HEK293 (cell line): ENCODE measurements around the gene CXCR2.

- PRO-cap, result no peak
- RRBS, 2 experiments, result no CpG with 5 or more reads among the region's 2 CpGs
These were observed 316.4 kb downstream of the TNS1 start for GRCh38 chr2:217686439-217686781.

DNA sequence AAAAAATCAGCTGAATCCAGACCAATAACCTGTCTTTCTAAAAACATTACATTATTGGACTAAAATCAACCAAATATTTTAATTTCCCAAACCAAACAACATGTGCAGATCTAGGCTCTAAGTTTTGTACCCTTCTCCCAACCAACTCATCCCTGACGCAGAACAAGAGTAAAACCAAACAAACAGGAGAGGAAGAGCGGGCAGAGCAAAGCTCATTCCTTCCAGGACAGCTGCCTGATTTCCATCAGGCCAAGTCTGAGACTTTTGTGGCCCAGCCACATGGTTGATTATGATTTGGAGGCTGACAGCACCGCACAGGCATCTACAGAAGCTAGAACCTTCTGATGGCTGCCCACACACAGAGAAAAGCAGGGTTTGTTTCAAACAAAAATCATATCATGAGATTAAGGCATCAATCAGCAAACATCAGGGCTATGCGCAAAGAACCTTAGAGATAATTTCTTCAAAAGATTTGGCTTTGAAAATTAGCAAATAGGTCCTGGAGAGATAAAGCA lies 262.6 kb downstream of the TNS1 start:
- PRO-cap, result no peak
- RRBS, 2 experiments, result no CpG with 5 or more reads among the region's 4 CpGs

- PRO-cap, result no peak
- RRBS, 2 experiments, result no CpG with 5 or more reads among the region's 12 CpGs
These were observed 201.6 kb downstream of the TNS1 start for GRCh38 chr2:217801035-217801672.

- PRO-cap, result no peak
- RRBS, 2 experiments, result no CpG with 5 or more reads among the region's 10 CpGs
These were observed 201.1 kb downstream of the TNS1 start for GRCh38 chr2:217801673-217802186.

DNA sequence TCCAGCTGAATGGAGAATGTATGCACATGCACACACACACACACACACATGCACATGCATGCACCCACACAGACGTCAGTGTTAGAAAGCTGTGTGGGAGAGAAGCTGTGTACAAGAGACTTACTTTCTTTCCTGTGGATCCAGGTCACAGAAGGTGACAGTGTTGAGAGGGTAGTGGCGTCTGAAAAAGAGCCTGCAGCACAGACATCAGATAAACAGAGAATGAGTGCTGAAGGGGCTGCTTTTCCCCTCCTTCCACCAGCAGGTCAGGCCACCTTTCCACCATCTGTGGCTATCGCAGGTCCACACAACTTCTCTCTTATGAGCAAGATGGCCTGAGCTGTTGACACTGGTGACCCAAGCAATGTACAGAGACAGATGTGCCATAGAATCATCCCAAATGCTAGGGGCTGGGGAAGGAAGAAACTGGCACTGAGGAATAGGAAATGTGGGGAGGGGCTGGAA lies 194.3 kb downstream of the TNS1 start:
- PRO-cap, result no peak
- RRBS, 2 experiments, result no CpG with 5 or more reads among the region's 3 CpGs

- PRO-cap, result no peak
- RRBS, 2 experiments, result no CpG with 5 or more reads among the region's 5 CpGs
These were observed 160.6 kb downstream of the TNS1 start for GRCh38 chr2:217842013-217842824.

- PRO-cap, result no peak
- RRBS, 2 experiments, result no CpG with 5 or more reads among the region's 3 CpGs
These were observed 155.4 kb downstream of the TNS1 start for GRCh38 chr2:217847468-217847753.

GRCh38 chr2:217911192-217911969 lies 91.4 kb downstream of the TNS1 start:
- PRO-cap, result no peak
- RRBS, 2 experiments, result no CpG with 5 or more reads among the region's 7 CpGs

- PRO-cap, result no peak
- RRBS, 2 experiments, result no CpG with 5 or more reads among the region's 10 CpGs
These were observed 87.1 kb downstream of the TNS1 start for GRCh38 chr2:217915668-217916210.

GRCh38 chr2:217932879-217933844 lies 69.6 kb downstream of the TNS1 start:
- PRO-cap, result no peak
- RRBS, 2 experiments, result 81 to 91% methylated on average over 3 of the region's 21 CpGs

- PRO-cap, result no peak
- RRBS, 2 experiments, result no CpG with 5 or more reads among the region's 8 CpGs
These were observed 49.9 kb downstream of the TNS1 start for GRCh38 chr2:217952769-217953347.

- PRO-cap, result no peak
- RRBS, 2 experiments, result no CpG with 5 or more reads among the region's 4 CpGs
These were observed 13.9 kb downstream of the TNS1 start for GRCh38 chr2:217988926-217989306.

- PRO-cap, result no peak
- RRBS, 2 experiments, result no CpG with 5 or more reads among the region's 2 CpGs
These were observed 2.7 kb downstream of the TNS1 start for GRCh38 chr2:217999927-218000721.

- PRO-cap, result no peak
- RRBS, 2 experiments, result 92 to 95% methylated on average over 1 of the region's 4 CpGs
These were observed 16.7 kb upstream of the TNS1 start for GRCh38 chr2:218019402-218019959.

- PRO-cap, result no peak
- RRBS, 2 experiments, result no CpG with 5 or more reads among the region's 7 CpGs
These were observed 28.8 kb upstream of the TNS1 start for GRCh38 chr2:218031488-218032051.

DNA sequence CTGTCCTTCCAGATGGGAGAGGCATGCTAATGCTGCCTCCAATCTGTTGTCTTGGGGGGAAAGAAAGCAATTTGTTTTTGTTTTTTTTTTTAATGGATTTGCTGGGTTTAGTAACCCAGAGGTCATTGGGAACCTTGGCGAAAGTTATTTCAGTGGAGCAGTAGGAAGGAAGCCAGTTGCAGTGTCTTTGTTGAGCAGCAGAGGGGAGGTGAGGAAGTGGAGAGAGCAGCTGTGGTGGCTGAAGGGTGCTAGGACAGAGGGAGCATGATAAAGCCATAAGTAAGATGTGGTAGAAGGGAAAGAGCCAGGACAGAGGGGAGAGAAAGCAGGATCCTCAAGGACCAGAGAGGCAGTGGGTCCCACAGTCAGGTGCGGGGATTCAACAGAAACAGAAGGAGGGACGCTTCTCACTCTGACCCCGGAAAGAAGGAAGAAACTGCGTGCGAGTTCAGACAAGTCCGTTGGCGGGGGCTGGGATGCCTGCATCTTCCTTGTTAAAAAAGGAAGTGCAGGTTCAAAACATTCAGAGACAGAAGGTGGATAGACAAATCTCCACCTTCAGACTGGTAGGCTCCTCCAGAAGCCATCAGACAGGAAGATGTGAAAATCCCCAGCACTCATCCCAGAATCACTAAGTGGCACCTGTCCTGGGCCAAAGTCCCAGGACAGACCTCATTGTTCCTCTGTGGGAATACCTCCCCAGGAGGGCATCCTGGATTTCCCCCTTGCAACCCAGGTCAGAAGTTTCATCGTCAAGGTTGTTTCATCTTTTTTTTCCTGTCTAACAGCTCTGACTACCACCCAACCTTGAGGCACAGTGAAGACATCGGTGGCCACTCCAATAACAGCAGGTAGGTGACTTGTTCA lies at the start of gene CXCR2:
Gene CXCR2 (plus strand): TSS at position 526 of the 867 bp plus-strand sequence.
- PRO-cap, result no peak
- RRBS, 2 experiments, result no CpG with 5 or more reads among the region's 10 CpGs

DNA sequence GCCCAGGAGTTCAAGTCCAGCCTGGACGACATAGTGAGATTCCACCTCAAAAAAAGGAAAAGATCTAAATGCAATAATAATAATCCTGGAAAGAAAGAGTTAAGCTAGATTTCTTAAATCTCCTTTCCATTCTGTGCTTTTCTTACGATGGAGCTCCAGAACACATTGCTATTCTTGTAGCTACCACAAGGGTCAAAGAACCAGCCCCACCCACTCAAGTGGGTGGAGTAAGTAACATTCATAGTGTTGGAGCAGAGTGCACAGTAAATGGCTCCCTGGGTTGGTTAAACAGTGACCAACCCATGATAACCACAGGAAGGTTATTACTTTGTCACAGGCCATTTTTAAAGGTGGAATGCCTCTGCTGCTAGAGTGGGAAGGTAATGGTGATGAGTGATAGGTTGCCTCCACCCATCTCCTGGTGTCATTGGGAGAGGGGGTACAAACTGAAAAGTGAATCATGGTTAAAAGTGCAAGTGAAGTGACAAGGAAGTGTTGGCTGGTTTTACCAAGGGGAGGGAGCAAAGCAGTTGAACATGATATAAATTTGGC lies 13.9 kb downstream of the ARPC2 start:
- PRO-cap, result no peak
- RRBS, 2 experiments, result no CpG with 5 or more reads among the region's 2 CpGs

- PRO-cap, result no peak
- RRBS, 2 experiments, result no CpG with 5 or more reads among the region's 1 CpG
These were observed 15.9 kb downstream of the ARPC2 start for GRCh38 chr2:218232989-218233247.

- PRO-cap, result no peak
- RRBS, 2 experiments, result no CpG with 5 or more reads among the region's 6 CpGs
These were observed 6.9 kb downstream of the TMBIM1 start for GRCh38 chr2:218285220-218285895.

DNA sequence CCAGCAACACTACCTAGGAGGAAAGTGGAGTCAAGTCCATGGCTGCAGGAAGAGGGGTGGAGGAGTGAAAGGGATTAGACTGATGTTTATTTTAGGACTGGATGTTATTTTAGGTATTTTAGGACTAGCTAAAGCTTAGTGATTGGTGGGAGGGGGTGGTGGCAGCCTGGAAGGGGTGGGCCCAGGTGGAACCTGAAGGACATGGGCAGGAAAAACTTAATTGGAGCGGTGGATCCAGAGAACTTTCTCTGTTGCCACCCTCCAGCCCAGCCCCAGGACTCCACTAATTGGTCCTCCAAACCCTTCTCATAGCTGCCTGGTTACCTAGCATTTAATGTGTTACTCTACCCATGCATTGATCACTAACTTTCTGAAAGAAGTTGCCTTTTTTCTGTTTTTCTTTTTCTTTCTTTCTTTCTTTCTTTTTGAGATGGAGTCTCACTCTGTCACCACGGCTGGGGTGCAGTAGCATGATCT lies 4.0 kb upstream of the TMBIM1 start:
- PRO-cap, result no peak
- RRBS, 2 experiments, result no CpG with 5 or more reads among the region's 2 CpGs